Metastatic Breast Carcinoma in the Ovary (tissue), 3 donors: Measurements from ENCODE around the genes RNF44, GRK6, DBN1 and RMND5B.

- PRO-cap, 3 experiments = no peak in any of the 3 experiments
Observed at GRCh38 chr5:176415560-176416055, 731 bp downstream of the CLTB start.

- PRO-cap, 3 experiments = no peak in any of the 3 experiments
Observed at GRCh38 chr5:176498723-176499361, 38.4 kb downstream of the RNF44 start.

DNA sequence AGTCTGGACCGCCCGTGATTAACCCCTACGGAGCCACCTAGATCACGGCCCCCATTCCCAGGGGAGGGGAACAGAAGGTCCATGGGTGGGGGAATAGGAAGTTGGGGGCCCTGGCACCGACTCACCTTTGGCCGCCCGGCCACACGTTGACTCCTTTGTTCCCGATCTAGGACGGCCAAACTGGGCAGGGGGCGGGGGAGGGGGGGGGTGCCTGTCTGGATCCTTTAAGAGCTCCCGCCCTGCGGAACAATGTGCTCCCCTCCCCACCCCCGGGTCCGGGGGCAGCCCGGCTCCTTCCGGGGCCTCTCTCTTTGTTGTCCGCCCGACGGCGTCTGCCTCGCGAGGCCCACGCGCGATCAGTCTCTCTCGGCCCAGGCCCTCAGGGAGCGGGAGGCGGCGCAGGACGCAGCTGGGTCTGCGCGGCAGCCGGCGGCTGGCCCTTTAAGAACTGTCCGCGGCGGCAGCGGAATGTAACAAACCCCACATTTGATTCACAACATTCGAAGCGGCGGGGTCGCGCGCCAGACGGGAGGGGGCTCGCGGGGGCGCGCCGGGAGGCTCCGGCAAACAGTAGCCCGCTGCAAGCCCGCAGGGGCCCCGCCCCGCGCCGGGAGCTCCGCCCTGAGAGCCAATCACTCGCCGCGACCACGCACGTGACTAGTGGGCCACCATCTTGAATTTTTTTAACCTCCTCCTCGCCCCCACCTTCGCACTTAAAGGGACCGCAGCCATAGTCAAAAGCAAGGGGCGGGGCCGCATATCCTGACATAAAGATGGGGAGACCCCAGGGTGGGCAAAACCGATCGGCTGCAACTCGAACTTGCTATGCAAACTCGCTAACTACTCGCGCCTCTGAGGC lies at the start of gene RNF44:
Gene RNF44, minus strand, starts transcription at position 588 of the 859 bp plus-strand sequence.
- PRO-cap, 3 experiments = peak in 3 of 3 experiments; most common plus-strand start position 310 of the sequence (in 2); most common minus-strand start position 334 of the sequence (in 2)

DNA sequence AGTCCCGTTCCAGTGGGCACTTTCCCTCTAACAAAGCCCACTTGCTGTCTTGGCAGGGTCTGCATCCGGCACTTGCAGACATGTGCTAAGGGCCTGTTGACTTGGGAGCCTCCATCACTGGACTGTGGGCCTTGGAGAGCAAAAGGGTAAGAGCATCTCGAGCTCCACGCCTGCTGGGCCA lies 2.3 kb upstream of the NSD1 start:
- PRO-cap, 3 experiments = no peak in any of the 3 experiments

GRCh38 chr5:177195143-177195969 lies 61.8 kb downstream of the NSD1 start:
- PRO-cap, 3 experiments = no peak in any of the 3 experiments

- PRO-cap, 3 experiments = no peak in any of the 3 experiments
Observed at GRCh38 chr5:177211043-177211564, 77.5 kb downstream of the NSD1 start.

DNA sequence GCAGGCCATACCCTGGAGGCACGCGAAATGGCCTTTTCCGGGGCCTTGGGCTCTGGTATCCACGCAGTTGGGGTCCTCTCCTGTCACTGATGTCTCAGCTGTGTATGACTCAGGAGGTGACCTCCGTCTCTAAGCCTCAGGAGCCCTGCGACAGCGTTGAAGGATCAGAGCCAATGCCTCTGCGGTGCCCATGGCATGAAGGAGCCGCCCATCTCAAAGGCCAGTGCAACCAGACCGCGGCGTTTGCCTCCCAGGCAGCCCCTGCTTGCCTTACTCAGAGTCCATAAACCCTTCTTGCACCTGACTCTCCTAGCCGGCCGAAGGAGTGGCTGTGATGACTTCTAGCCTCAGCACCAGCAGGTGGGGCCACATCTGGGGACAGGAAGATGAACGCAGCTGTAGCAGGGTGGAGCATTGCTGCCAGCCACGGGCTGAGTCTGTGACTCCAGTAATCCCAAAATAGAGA lies 1.1 kb upstream of the MXD3 start:
- PRO-cap, 3 experiments = no peak in any of the 3 experiments

DNA sequence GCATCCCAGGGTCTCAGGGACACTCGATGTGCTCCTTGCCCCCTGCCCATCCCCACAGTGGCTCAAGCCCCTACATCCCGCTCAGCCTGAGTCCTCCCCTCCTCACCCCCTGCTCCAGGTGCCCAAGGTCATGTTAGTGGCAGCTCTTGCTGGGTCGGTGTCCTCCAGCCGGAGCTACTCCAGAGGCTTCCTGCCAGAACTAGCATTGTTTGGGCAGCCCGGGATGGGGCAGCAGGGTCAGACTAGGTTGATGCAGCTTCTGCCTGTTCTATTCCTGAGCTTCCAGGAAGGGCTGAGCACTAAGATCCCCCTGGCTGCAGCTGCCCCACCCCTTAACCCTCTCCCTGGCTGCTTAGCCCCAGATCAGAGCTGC lies 614 bp downstream of the RGS14 start:
- PRO-cap, 3 experiments = no peak in any of the 3 experiments

DNA sequence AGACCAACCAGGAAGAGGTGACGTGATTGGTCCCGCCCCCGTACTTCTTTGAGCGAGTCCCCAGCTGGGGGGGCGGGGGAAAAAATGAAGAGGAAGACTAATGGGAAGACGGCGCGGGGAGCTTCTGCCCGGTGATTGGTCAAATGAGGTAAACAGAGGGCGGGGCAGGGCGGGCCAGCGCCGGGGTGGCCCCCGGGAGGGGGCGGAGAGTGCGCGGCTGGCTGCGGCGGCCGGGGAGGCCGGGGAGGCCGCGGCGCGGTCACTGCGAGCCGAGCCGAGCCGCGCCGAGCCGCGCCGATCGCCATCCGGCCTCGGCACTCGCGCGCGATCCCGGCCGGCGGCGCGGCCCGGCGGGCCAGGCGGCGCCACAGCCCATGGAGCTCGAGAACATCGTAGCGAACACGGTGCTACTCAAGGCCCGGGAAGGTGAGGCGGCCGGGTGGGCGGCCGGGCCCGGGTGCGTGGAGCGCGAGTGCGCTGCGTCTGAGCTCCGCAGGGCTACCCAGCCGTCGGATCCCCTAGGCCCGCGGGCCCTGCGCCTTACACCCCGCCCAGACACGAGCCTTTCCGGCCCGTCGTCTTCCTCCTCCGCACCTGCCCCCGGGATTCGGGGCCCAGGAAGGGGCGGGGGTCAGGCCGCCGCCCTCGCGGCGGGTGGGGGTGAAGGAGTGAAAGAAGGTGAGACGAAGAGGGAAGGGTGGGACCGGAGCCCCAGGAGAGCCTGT lies at the start of gene GRK6:
Gene GRK6, plus strand, starts transcription at position 205 of the 725 bp plus-strand sequence.
- PRO-cap, 3 experiments = peak in 3 of 3 experiments; most common plus-strand start position 80 of the sequence (in 2); most common minus-strand start position 515 of the sequence (in 1)

- PRO-cap, 3 experiments = no peak in any of the 3 experiments
Observed at GRCh38 chr5:177427197-177427836, 841 bp downstream of the GRK6 start.

GRCh38 chr5:177444086-177444492 lies 2.5 kb upstream of the PRR7 start:
- PRO-cap, 3 experiments = no peak in any of the 3 experiments

GRCh38 chr5:177454095-177454359 lies 7.4 kb downstream of the PRR7 start:
- PRO-cap, 3 experiments = no peak in any of the 3 experiments

GRCh38 chr5:177473384-177474134 lies at the start of gene DBN1:
Gene DBN1, minus strand, starts transcription at chr5:177473634.
- PRO-cap, 3 experiments = peak in 3 of 3 experiments; most common plus-strand start chr5:177473812 (in 1); most common minus-strand start chr5:177473624 (in 3)

- PRO-cap, 3 experiments = no peak in any of the 3 experiments
Observed at GRCh38 chr5:177531142-177531702, 14.5 kb upstream of the DDX41 start.

DNA sequence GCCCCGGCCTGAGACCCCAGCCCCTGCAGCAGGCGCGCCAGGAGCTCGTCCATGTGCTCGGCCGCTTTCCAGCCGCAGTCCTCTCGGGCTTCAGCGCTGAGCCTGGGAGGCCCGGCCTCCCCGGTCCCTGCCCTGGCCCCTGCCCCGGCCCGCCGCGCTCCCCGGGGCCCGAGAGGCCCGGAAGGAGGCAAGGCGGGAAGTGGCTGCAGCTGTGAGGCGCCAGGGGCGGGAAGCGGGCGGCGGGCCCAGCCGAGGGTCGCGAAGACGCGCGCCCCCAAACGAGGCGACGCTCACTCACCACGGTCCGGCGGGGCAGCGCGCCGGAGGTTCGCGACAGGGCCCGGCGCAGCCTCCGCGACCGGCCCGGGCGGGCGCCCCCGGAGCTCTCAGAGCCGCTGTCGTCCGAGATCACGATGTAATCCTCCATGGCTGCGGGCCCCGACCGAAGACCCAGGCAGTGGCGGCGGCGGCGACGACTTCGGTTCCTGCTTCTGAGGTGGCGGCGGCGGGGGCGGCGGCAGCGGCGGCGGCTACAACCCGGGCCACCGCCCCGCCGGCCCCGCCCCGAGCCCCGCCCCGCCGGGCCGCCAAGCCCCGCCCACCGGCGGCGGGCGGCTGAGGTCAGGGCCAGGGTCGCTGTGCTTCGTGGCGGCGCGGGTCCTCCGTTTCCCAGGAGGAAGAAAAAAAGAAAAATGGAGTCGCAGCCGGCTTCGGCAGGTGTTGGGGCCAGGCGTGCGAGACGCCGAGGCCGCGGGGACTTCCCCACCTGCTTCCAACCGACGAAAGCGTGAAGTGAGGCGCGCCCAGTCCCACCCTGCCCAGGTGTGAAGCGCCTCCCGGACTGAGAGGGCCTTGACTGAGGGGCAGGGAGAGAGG lies 72.0 kb downstream of the B4GALT7 start:
- PRO-cap, 3 experiments = peak in 2 of 3 experiments; most common plus-strand start position 590 of the sequence (in 1); most common minus-strand start position 513 of the sequence (in 1)

GRCh38 chr5:178130741-178131852 lies at the start of gene RMND5B:
Gene RMND5B, plus strand, starts transcription at chr5:178131014.
- PRO-cap, 3 experiments = peak in 3 of 3 experiments; most common plus-strand start chr5:178131017 (in 3); most common minus-strand start chr5:178130868 (in 1)

- PRO-cap, 3 experiments = no peak in any of the 3 experiments
Observed at GRCh38 chr5:178203753-178204214, 549 bp upstream of the HNRNPAB start.

DNA sequence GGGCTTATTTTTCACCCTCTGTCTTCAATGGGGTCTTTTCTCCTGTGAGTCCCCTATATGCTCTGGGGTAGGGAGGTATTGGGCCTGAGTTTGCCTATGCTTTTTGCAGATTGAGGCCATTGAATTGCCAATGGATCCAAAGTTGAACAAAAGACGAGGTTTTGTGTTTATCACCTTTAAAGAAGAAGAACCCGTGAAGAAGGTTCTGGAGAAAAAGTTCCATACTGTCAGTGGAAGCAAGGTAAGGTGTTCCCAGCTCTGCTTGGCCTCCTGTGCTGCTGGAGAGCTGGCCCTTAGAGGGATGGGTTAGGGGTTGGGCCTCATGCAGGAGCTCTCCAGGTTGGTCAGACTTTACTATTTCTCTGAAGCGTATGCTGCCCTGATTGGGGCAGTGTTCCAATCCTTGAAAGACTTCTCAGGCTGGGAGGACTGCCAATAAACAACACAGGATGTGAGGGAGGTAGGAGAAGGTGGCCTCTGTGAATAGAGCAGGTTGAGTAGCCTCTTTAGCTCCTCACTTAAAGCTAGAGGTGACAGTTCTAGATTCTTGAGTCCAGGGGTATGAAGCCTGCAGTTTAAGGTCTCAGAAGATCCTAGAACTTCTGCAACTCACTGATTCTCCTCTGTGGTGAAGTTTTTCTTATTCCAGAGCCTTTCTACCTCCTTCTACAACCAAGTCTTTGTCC lies 2.8 kb downstream of the HNRNPAB start:
- PRO-cap, 3 experiments = peak in 2 of 3 experiments; most common plus-strand start position 517 of the sequence (in 2); most common minus-strand start position 269 of the sequence (in 2)

DNA sequence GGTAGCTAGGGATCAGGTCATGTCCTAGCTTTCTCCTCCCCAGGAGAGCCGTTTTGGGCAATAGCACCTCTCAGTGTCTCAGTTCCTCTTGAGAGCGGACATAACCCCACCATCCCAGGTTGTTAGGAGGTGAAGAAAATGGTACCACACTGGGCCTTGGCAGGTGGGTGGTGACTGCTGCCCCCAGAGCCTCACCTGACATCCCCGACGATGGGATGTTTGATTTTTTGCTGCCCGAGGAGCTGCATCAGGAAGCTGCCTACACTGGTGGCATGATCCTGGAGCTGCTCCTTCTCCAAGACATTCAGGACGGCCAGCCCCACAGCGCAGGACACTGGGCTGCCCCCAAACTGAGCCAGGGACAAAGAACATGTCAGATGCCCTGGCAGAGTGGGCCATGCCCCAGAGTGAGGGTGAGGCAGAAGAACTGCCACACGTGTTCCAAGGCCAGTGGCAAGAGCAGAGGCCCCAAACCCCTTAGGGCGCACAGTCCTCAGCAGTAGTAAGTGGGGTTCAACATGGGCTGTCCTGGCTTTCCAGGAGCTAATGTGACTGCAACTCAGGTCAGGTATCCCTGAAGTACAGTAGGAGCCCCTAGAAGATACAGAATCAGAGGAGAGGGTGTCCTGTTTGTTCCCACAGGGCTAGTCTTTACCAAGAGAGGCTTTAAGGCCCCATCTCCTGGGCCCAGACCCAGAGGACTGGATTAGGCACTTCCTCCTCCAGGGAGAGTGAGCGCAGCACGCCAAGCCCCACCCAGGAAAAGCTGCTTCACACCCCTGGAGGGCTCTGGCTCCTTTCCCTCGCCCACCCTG lies 11.0 kb downstream of the HNRNPAB start:
- PRO-cap, 3 experiments = no peak in any of the 3 experiments

DNA sequence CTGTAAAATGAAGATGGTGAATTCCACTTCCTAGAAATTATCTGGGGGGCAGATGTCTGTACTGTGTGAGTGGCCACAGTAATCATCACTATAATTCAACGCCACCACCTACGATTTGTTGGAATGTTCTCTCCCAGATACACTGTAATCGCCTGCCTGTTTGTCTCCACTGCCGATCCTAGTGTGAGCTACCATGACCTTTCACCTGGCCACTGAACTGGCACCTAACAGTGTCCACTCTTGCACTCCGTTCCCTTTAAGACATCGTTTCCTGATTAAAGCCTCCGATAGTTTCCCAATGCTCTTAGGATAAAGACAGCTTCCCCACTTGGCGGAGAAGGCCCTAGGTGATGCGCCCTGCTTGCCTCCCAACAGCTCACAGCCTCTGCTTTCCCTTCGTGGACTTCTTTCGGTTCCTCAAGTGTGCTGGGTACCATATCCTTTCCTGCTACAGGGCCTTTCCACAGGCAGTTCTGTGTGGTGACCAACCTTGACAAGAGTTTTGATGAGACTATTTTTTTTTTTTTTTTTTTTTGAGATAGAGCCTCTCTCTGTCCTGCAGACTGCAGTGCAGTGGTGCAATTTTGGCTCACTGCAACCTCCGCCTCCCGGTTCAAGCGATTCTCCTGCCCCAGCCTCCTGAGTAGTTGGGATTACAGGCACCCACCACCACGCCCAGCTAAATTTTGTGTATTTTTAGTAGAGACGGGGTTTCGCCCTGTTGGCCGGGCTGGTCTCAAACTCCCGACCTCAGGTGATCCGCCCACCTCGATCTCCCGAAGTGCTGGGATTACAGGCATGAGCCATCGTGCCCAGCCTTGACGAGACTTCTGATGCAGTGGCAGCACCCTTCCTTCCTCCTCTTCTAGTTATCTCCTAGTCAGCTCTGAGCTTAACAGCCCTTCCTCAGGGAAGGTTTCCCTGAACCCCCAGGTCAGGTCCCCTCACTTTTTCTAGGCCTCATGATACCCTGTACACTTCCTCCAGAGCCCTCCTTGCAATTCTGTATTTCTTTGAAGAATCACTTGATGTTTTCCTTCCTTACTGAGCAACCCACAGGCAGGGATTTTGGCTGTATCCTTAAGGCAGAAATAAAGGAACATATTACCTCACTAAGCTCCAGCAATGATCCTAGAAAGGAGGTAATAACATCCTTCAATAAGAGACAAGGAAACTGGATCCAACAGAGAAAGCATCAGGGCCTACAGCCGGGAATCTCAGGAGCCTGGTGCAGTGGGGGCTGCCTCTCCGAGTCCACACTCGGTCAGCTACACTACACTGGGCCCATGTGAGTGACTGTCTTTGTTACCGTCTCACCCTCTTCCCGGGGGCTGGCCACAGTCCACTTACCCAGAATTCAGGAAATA lies 3.5 kb downstream of the PHYKPL start:
- PRO-cap, 3 experiments = no peak in any of the 3 experiments